ENCODE measurements around the gene COLEC11.

DNA sequence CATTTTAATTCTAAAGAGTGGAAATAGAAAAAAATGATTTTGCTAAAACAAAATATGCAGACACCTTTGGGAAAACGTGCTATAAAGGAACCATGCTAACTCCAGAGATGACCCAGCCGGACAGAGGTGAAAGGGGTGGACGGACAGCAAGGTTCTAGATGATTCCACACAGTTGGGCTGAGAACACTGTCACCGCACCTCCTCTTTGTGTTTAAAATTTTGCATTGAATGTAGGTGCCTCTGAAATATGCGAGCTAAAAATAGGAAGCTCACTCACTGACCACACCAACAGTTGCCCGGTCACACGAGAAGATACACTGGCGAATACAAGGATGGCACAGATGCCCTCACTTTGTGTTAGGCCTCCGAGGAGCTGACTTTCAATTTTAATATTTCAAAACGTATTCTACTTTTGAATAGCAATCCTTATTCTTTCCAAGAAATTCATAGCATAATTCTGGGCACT is 48.5 kb downstream of the ADI1 start:
- PRO-cap, 2 experiments = no peak in any of the 2 experiments

DNA sequence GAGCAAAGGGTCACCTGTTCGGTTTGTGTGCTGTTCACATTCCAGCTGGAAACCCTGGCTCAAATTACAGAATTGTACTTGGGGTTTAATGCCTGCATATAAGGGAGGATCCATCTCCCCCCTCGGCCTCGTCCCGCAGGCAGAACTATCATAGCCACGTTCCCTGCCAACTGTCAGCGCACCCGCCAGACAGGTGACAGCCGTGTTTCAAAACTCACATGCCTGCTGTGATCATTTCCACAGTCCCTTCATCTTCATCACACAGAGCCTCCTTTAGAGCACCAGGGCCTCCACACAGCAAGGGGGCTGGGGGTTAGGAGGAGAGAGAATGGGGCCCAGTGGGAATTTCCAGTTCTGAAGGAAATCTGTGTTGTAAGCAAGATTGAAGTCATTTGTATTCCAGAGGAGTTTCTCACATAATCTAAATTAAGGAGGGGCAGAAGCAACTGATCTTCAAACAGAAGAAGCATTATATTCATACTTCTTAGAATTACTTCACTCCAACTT is 48.0 kb downstream of the ADI1 start:
- PRO-cap, 2 experiments = no peak in any of the 2 experiments

- PRO-cap, 2 experiments = no peak in any of the 2 experiments
Measured at GRCh38 chr2:3515550-3515949, 3.8 kb downstream of the ADI1 start.

GRCh38 chr2:3587216-3587869 is 7.6 kb upstream of the COLEC11 start:
- PRO-cap, 2 experiments = no peak in any of the 2 experiments

GRCh38 chr2:3594864-3595306 is at the start of gene COLEC11:
TSS of gene COLEC11 (plus strand) at chr2:3595112.
- PRO-cap, 2 experiments = no peak in any of the 2 experiments

- PRO-cap, 2 experiments = no peak in any of the 2 experiments
Measured at GRCh38 chr2:3611049-3611703, 16.3 kb downstream of the COLEC11 start.

DNA sequence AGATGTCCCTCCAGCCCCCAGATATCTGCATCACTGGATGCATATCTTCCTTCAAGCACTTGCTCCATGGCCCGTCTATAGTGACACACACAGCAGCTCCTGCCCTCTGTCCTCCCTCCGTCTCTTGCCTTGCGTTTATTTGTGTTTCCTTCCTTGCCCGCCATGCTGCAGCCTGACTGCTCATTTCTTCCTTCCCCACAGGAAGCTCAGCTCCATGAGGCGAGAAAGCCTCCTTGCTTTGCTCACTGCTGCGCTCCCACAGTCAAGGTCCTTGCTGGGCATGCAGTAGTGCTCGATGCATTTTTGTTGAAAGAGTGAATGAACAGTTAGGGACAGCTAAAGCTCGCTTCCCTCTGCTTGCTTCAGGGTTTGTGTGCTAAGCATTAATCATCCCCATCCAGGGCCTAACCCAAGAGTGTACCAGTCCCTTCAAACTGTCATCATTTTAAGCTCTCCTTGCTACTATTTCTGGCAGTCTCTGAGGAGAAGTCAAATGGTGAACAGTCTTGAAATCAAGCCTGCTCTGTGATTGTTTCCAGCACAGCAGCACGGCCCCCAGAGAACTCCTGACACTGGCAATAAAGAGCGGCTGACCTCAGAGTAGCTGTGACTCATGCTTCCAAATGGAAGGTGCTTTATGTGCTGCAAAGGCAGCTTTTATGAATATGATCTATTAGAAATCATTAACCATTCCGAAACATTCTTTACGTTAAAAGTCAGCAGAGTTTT is 171.7 kb upstream of the SOX11 start:
- PRO-cap, 2 experiments = no peak in any of the 2 experiments

GRCh38 chr2:5926973-5927212 is 234.7 kb downstream of the SOX11 start:
- PRO-cap, 2 experiments = no peak in any of the 2 experiments

- PRO-cap, 2 experiments = no peak in any of the 2 experiments
Measured at GRCh38 chr2:6202317-6202721, 510.1 kb downstream of the SOX11 start.

GRCh38 chr2:6909573-6910191 is 7.5 kb upstream of the RNF144A start:
- PRO-cap, 2 experiments = no peak in any of the 2 experiments

DNA sequence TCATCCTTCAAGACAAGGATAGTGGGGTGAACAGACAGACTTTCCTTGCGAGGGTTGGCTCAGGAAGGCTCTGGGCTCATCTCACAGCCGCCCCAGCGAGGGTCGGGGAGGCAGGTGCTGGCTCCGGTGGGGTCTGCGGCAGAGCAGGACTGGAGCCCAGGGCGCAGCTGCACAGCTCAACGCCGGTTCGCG is 382 bp upstream of the RNF144A start:
- PRO-cap, 2 experiments = no peak in any of the 2 experiments

DNA sequence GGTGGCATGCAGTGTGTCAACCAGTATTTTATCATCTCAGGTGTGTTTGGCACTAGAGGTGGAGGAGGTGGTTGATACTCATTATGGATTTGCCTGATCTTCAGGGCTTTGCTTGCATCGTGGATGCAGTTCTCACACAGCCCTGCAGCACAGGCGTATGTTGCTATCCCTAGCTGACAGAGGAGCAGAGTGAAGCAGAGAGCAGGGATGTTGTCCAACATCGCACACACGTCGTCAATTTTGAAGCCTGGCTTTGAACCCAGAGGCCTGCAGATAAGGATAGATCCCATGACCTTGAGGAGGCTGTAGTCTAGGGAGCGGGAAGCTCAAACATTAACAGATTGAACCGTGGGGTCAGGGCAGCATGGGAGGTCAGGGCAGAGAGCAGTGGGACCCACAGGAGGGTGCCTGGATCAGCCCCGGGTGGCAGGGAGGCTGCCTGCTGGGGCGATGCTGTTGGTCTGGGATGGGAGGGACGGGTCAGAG is 4.2 kb downstream of the RNF144A start:
- PRO-cap, 2 experiments = no peak in any of the 2 experiments

DNA sequence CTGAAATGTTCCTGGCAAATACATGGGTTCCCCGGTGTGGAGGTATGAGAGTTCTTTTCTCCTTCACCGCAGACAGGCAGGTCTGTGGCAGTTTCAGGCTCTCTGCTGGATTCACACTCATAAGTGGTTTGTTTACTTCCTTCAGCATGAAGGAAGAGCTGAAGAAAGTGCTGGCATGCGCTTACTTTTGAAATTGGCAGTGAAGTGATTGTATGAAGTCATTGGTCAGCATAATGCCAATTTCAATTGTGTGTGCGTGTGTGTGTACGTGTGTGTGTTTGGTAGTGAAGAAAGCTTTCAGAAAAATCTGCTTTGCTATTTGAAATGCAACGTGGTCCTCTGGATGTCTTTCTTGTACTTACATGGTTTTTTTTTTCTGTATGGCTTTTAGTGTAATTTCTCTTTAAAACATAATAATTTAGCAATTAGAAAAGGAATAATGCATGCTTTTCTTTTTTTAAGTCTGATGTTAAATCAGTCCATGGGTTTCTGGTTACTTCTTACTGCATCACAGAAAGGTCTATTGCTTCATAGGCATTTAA is 43.6 kb downstream of the RNF144A start:
- PRO-cap, 2 experiments = no peak in any of the 2 experiments

GRCh38 chr2:7017705-7018515 is 100.7 kb downstream of the RNF144A start:
- PRO-cap, 2 experiments = no peak in any of the 2 experiments

DNA sequence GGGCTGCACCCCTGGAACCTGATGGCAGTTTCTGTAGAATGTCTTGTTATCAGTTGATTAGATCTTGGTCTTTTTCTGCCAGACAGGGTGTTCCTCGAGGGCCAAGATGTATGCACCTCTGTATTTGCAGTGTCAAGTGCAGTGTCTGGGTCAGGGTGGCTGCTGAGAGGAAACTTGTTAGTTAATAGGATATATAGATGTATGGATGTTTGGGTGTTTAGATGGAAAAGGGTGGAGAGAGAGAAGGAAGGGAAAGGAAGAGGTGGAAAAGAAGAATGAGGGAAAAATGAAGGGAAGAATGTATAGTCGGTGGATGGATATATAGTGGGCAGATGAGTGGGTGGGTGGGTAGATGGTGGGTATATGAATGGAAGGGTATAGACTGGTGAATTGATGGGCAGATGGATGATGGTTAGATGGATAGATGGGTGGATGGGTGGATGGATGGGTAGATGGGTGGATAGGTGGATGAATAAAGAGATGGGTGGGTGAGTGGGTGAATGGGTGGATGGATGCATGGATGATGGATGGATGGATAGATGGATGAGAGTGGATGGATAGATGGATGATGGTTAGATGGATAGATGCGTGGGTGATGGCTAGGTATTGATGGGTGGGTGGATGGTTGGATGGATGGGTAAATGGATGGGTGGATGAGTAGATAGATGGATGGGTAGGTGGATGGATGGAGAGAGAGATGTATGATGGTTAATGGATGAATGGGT is 121.3 kb downstream of the RNF144A start:
- PRO-cap, 2 experiments = no peak in any of the 2 experiments

DNA sequence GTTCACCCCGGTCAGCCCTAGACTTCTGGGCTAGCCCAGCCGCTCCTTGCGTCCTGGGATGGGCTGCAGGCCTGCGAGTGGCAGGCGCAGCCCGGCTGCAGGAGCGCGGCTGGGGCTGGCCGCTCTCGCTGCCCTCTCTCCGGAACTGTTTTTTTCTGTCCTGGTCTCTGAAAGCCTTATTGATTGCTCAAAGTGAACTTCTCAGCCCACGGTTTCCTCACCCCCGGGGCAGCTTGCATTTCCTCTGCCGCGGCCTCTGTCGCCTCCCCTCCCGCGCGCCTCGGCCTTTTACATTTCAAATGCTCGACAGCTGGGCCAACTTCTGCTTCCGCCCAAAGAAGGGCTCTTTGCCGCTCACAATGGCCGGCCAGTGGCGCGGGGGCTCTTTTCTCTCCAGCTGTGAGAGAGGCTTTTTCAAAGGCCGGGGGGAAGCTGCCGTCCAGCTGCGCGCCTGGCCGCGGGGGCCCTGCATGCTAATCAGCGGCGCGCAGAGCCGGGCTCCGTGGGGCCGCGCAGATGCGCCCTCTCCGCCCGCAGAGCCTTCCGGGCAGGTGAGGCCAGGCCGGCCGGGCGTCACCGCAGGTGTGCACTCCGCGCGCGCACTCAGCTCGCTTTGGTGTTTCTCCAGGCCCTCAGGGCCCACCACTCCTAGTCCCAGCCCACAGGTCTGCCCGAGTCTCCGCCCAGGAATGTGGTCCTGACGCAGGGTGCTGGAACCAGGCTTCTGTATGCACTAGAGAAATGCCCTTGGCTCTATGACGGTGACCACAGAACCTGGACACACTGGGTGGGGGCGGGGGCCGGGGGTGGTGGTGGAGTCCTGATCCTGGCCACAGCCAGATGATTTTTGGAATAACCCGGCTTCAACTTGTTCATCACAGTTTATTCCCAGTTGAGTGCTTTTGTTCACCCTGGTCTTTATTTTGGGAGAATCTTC is 514.0 kb downstream of the RNF144A start:
- PRO-cap, 2 experiments = peak in 2 of 2 experiments; most common minus-strand start position 152 of the sequence (in 2)

- PRO-cap, 2 experiments = no peak in any of the 2 experiments
Measured at GRCh38 chr2:8242512-8243458, 439.1 kb upstream of the ID2 start.

DNA sequence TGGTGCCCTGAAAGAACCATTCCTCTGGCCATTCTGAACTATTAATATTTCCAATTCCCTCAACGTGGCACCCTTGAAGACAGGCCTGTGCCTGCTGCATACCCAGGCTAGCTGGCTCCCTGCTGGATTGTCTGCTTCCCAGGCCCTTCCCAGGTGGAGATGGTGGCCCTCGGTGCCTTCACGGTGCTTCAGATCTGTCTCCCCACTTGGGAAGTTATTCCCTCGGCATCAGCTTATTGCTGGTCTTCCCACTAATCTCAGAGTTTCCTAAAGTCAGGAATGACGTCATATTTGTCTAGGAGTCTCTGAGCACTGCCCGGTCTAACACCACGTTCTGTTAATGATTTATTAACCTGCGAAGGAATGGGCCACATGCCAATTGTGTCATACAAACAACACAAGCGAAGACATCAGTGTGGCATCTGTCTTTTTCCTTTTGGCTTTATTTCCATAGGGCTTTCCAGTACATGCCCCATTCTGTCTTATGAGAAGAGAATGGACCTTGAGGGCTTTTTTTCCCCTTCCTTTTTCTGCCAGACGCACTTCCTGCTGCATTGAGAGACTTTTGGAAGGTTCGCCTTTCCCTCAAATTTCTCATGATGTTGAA is 269.7 kb upstream of the ID2 start:
- PRO-cap, 2 experiments = peak in 1 of 2 experiments; most common plus-strand start position 400 of the sequence (in 1); most common minus-strand start position 269 of the sequence (in 1)

DNA sequence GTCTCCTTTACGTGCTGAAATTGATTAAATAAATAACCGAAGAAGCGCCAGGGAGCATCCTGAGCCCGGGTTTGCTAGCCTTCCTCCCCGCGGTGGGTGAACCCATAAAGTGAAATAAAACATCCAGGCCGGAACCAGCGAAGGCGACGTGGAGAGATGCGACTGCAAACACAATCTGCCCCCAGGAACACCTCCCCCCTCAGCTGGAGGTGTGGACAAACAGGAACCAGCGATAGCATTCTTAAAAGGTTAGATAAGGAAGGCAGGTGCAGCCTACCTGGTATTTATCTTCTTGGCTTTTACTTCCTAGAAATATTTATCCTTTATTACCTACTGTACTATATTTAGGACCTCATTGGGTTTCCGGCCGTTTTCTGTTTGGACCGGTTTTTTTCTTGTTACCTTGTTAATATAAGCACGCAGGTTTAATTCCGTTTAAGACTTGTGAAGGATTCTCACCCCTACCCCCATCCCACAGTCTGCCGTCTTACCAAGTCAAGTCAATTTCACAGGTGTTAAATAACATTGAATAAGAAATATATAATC is 224.1 kb upstream of the ID2 start:
- PRO-cap, 2 experiments = no peak in any of the 2 experiments

- PRO-cap, 2 experiments = peak in 1 of 2 experiments; most common plus-strand start chr2:8488466 (in 1); most common minus-strand start chr2:8488272 (in 1)
Measured at GRCh38 chr2:8487639-8488900, 193.8 kb upstream of the ID2 start.